SUDHL5 (cell line): ENCODE data around the genes ADAMTS1 and GRIK1.

GRCh38 chr21:26799829-26800508, 45.2 kb downstream of the ADAMTS1 start:
- PRO-cap: no peak

DNA sequence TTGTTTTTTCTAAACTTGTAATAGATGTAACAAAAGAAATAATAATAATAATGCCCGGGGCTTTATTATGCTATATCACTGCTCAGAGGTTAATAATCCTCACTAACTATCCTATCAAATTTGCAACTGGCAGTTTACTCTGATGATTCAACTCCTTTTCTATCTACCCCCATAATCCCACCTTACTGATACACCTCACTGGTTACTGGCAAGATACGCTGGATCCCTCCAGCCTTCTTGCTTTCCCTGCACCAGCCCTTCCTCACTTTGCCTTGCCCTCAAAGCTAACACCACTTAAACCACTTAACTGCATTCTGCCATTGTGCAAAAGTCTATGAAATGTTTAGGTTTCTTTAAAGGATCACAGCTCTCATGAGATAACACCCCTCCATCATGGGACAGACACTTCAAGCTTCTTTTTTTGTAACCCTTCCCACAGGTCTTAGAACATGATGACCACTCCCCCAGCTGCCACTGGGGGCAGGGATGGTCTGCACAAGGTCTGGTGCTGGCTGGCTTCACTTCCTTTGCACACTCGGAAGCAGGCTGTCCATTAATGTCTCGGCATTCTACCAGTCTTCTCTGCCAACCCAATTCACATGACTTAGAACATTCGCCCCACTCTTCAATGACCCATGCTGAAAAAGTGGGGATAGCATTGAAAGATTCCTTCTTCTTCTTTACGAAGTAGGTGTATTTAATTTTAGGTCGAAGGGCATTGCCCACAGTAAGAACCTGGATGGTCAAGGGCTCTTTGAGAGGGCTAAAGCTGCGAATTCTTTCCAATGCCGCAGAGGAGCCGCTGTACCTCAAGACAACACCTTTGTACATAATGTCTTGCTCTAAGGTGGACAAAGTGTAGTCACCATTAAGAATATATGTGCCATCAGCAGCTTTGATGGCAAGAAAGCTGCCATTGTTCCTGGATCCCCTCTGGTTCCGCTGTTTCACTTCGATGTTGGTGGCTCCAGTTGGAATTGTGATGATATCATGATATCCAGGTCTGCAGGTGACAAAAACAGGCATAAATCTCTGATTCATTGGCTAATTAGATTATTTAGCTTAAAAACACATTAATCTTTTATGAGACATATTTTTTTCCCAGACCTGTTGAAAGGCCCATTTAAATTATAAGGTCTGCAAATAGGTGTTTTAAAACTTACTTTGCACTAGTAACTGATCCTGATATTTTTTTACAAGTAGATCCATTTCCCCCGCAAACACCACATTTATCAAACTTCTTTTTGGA, 7.5 kb downstream of the ADAMTS1 start:
- PRO-cap: no peak

GRCh38 chr21:26840821-26841284, 4.4 kb downstream of the ADAMTS1 start:
- PRO-cap: no peak

- PRO-cap: no peak
Observed at GRCh38 chr21:26845234-26845437, at the start of gene ADAMTS1. Gene ADAMTS1, minus strand, starts transcription at chr21:26845409.

- PRO-cap: no peak
Observed at GRCh38 chr21:26920042-26920546, 46.8 kb downstream of the ADAMTS5 start.

- PRO-cap: no peak
Observed at GRCh38 chr21:26965042-26965844, 1.6 kb downstream of the ADAMTS5 start.

DNA sequence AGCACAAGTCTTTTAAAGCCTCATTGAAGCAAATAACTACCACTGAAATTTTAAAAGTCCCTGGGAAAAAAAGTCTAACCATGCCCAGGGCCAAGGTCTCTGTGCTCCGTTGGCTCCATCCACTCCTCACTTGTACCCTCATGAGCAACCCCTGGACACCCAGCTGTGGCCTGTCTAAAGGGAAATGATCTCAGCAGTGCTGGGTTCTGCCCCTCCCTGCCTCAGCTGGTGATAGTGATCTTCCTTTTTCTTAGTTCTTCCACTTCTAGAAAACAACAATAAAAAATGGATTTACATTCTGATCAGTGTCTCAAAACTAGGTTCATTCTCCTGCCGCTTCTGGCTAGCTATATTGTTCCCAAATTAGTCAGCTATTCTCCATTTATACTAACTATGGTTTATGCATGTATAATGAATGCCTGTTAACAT, 423.5 kb upstream of the ADAMTS5 start:
- PRO-cap: no peak

DNA sequence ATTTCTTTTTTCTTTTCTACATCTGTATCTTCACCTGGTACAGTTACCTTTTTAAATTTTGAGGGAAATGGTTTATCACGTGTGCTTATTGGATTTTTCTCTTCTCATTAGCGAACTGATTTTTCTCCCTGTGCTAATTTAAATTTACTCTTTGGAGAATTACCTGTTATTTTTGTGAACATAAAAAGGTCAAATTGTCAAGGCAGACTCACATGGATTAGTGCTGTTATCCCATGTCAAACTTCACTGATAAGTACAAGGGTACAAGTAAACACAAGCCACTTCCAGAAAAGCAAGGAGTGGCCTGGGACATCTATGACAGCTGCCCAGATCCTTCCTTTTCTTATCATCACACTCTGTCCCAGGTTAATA, 793.8 kb downstream of the N6AMT1 start:
- PRO-cap: no peak

GRCh38 chr21:28142794-28143033, 742.5 kb downstream of the N6AMT1 start:
- PRO-cap: no peak

- PRO-cap: no peak
Observed at GRCh38 chr21:28256063-28256896, 628.9 kb downstream of the N6AMT1 start.

DNA sequence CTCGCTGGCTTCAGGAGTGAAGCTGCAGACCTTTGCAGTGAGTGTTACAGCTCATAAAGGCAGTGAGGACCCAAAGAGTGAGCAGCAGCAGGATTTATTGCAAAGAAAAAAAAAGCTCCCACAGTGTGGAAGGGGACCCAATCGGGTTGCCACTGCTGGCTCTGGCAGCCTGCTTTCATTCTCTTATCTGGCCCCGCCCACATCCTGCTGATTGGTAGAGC, 3.1 kb upstream of the CCT8 start:
- PRO-cap: no peak

- PRO-cap: no peak
Observed at GRCh38 chr21:29145207-29146040, 15.0 kb downstream of the MAP3K7CL start.

- PRO-cap: no peak
Observed at GRCh38 chr21:29182062-29182516, 51.6 kb downstream of the MAP3K7CL start.

- PRO-cap: no peak
Observed at GRCh38 chr21:29190808-29191621, 60.6 kb downstream of the MAP3K7CL start.

- PRO-cap: no peak
Observed at GRCh38 chr21:29193622-29194034, 63.2 kb downstream of the MAP3K7CL start.

DNA sequence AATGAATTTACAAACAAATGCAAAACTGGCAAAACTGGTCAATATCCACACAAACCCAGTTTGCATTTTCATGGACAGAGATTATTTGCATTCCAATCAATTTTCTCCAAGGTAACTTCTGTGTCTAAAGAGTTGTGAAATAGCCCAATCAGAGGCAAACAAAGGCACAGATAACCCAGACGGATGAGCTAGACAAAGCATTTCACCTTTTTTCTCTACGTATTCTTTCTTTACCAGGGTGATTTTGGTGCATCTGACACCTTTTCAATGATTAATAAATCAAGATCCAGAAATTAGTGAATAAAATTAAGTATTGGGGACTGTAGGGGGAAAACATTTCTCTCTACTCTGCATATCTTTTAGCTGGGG, 64.0 kb downstream of the MAP3K7CL start:
- PRO-cap: no peak

GRCh38 chr21:29219042-29219562, 79.6 kb upstream of the BACH1 start:
- PRO-cap: no peak

- PRO-cap: no peak
Observed at GRCh38 chr21:29341951-29343119, 43.6 kb downstream of the BACH1 start.

DNA sequence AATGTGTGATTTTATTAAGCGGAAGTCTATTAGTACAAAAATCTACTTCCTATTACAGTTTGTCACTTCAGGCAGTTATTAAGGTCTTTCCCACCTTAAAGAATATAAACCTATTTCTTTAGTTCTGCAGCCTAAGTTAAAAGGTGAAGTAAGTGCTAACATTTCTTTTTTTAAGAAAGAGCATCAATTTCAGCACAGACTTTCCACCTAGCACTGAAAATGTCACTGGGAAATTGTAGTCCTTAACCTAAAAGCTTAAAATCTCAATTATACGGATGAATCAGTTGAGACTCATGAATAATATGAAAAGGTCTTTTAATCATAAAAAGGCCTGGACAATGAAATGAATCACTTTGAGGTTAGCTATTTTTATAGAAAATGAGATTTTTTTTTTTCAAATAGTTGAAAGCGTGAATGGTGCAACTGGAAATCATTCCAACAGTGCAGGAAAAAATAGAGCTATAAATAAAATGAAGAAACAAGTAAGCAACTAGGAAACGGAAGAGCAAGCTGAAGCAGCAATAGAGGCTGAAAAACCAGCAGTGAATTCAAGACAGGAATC, 142.8 kb downstream of the BACH1 start:
- PRO-cap: no peak

DNA sequence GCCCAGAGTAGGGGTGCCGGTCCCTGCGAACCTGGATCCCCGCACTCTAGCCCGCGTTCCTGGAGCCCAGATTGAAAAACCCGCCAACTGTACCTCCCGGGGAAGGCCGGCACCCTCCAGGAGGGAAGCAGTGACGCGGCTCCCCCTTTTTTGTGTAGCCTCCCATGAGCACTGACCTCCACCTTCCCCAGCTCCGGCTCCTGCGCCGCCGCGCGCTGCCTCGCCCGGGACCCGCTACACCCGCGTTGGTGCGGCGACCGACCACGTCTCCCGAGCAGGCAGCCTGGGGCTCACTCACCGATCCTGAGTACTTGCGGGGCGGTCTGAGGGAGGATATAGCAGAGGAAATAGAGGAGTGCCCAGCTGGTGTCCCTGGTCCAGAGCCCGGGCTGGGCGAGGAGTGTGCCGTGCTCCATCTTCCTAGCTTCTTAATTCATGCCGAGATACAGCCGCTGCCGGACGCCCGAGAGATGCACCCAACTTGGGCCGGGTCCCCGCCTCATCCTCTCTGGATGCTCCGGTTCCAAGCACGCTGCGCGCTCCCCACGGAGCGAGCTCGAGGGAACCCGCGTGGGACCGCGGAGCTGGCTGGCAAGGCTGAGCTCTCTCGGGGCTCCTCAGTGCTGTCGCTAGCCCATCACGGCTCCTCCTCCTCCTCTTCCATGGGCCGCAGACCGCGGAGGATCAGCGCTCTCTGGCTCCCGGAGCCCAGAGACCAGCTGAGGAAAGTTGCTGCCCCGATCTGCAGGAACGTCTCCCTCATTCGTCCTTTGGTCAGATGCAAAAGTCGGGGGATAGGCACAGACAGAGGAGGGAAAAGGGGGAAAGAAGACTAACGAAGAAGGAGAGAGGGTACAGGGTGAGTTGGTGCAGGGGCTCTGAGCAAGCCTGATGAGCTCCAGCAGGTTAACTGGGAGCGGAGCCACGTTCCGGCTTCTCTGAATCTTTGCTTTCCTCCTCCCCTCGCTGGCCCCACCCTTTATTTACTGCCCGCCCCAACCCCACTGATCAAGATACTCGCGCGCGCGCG, at the start of gene GRIK1:
Gene GRIK1 (minus strand): TSS at position 912 of the 1,030 bp plus-strand sequence.
- PRO-cap: no peak